UCH-1 (cell line): ENCODE results near the genes FCSK, IL34 and MTSS2.

DNA sequence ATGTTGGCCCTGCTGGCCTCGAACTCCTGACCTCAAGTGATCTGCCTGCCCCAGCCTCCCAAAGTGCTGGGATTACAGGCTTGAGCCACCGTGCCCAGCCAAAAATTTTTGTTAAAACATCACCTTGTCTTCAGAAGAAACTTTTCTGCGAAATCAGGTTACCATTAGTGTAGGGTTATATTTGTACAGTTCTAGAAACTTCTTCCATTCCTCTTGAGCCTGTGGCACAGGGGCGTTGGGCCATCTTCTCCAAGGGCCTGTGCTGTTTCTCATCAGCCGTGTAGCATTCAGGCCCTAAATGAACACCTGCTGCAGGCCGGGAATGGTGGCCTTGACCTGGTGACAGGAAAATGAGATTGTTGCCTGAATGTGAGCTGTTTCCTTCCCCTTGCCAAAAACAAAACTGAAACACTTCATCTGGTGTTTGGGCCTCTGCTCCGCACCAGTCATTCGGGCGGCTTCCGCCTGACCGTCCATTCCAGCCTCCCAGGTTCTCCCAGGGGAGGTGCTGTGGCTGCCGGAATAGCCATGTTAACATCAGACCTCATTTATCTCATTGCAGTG is 61.6 kb downstream of the WWP2 start:
- RRBS: no CpG with 5 or more reads among the region's 12 CpGs

- RRBS: no CpG with 5 or more reads among the region's 15 CpGs
Measured at GRCh38 chr16:69887990-69888597, 63.0 kb upstream of the CLEC18A start.

- RRBS: no CpG with 5 or more reads among the region's 11 CpGs
Measured at GRCh38 chr16:69890419-69890894, 60.7 kb upstream of the CLEC18A start.

GRCh38 chr16:69917581-69918248 is 33.4 kb upstream of the CLEC18A start:
- RRBS: no CpG with 5 or more reads among the region's 24 CpGs

DNA sequence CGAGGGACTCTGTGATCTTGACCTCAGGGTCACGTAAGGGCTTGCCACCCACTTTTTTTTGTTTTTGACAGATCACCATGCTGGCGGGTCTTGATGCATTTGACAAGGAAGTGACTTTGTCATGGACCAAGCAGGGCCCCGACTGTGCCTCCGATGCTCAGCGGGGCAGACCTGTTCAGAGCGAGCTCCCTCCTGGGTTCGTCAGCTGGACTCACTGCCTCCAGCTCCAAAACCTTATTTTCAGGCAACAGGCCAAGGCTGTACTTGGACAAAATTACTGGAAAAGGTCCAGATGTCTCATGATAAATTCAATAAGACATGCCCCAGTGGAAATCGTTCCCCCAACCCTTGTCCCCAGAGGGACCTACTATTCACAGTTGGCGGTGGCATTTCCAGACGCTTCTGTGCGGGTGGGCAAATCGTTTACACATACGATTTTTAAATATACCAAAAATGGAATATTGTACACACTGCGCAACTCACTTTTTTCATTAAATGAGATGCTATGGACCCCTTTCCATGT is 8.9 kb upstream of the CLEC18A start:
- RRBS: no CpG with 5 or more reads among the region's 15 CpGs

GRCh38 chr16:69990269-69990637 is 39.1 kb downstream of the CLEC18A start:
- RRBS: no CpG with 5 or more reads among the region's 9 CpGs

- RRBS: no CpG with 5 or more reads among the region's 31 CpGs
Measured at GRCh38 chr16:70064575-70065411, 49.3 kb upstream of the PDPR start.

- RRBS: 4% methylated on average over 20 of the region's 63 CpGs
Measured at GRCh38 chr16:70381222-70381901, 34.7 kb downstream of the DDX19A start.

- RRBS: no CpG with 5 or more reads among the region's 14 CpGs
Measured at GRCh38 chr16:70418072-70418815, 20.7 kb downstream of the ST3GAL2 start.

DNA sequence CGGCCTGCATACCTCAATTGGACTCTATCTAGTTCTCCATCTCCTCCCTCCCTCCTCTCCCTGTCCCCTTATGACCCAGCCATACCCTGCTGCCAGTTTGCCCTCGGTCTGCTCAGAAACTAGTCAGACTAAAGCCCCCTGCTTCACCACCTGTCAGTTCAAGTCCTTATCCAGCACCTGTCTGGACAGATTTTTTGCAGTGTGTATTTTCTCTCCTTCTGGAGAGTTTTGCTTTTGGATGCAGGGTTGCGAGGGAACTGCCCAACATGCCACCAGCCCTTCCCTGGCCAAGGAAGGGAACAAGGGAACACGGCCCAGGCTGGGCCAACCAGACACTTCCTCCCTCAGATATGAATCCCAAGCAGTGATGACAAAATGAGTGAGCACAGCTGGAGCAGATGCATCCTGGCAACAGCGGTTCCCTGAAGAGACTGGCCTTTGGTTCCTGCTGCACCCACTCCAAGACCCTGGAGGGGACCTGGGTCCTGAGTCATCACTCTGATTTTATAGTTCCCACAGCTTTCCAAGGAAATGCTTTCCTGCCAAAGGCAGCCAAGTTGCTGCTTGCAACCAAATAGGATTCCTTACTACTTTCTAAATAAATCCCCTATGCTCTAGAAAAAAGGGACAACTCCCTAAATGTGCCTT is 5.5 kb downstream of the ST3GAL2 start:
- RRBS: no CpG with 5 or more reads among the region's 5 CpGs

- RRBS: 3% methylated on average over 20 of the region's 25 CpGs
Measured at GRCh38 chr16:70438652-70438879, 334 bp downstream of the ST3GAL2 start.

GRCh38 chr16:70454005-70455117 is at the start of gene FCSK:
Gene FCSK (plus strand): TSS chr16:70454595.
- RRBS: 3% methylated on average over 48 of the region's 77 CpGs

- RRBS: no CpG with 5 or more reads among the region's 13 CpGs
Measured at GRCh38 chr16:70563144-70564128, 39.8 kb downstream of the SF3B3 start.

- RRBS: no CpG with 5 or more reads among the region's 4 CpGs
Measured at GRCh38 chr16:70572815-70573251, 49.2 kb downstream of the SF3B3 start.

GRCh38 chr16:70618326-70619027 is 27.9 kb upstream of the IL34 start:
- RRBS: no CpG with 5 or more reads among the region's 12 CpGs

DNA sequence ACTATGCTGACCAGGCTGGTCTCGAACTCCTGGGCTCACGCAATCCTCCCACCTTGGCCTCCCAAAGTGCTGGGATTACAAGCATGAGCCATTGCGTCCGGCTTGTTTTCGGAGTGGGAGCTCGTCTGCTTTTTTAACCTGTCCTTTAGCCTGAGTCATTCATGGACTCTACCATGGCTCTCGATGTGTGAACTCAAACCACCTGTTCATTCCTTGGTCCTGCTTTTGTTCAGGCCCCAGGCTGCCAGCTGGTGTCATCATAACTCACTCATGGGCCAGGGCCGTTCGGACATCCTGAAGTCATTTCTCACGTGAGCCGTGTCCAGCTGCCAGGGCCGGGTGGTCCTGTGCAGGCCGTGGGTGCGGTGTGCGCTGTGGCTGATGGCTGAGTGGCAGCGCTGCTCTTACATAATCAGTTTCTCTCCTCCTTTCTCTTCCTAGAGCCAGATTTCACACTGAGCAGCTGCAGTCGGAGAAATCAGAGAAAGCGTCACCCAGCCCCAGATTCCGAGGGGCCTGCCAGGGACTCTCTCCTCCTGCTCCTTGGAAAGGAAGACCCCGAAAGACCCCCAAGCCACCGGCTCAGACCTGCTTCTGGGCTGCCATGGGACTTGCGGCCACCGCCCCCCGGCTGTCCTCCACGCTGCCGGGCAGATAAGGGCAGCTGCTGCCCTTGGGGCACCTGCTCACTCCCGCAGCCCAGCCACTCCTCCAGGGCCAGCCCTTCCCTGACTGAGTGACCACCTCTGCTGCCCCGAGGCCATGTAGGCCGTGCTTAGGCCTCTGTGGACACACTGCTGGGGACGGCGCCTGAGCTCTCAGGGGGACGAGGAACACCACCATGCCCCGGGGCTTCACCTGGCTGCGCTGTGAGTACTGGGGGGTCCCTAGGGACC is at the start of gene IL34:
IL34 (plus strand) TSS at position 453 of the 896 bp plus-strand sequence.
- RRBS: 91% methylated on average over 4 of the region's 34 CpGs

- RRBS: 19% methylated on average over 2 of the region's 12 CpGs
Measured at GRCh38 chr16:70680668-70681137, 5.2 kb downstream of the MTSS2 start.

GRCh38 chr16:70685485-70686506 is at the start of gene MTSS2:
Gene MTSS2 (minus strand): TSS chr16:70686053.
- RRBS: 1% methylated on average over 36 of the region's 148 CpGs

- RRBS: 54% methylated on average over 4 of the region's 19 CpGs
Measured at GRCh38 chr16:70692303-70693067, 6.6 kb upstream of the MTSS2 start.

DNA sequence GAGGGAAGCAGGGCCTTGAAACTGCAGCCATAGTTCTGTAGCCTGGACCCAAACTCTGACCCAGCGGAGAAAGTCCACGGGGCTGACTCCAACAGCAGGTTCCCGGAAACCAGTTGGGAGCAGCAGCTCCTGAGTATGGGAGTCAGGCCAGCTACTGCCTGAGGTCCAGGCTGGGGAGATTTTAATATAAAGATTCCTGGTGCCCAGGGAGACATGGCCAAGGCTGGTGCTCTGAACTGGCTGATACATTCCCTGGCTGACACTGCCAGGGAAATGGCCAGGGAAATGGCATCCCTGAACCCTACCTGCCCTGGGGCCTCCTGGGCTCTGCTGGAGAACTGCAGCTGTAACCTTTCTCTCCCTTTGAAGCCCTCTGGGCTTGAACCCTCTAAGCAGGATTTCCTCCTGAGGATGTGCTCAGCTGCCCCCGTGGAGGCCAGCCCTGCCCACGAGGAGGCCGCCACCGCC is 23.8 kb upstream of the MTSS2 start:
- RRBS: no CpG with 5 or more reads among the region's 7 CpGs